Cerebellum (tissue), 5 donors: Measurements from ENCODE around the genes SEC14L4 and PATZ1.

DNA sequence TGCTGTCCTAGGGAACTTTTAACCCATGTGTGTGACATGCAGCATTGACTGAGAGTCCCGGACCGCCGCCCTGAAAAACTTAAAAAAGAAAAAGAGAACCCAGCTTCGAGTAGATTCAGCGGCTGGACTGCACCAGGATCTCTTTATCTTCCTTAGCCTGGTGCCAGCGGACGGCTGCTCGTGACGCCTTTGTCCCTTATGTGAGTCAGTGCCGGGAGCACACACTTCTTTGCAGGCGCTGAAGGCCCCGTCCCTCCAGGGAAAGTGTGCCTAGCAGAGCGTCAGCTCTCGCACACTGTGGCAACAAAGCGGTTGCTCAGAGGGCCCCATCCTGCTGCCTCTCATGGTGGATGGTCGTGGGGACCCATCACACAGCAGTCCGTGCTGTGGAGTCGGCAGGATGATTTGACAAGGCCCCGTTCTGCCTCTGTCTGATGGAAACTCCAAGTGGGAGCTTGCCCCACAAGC, 7.9 kb downstream of the OSM start:
- PRO-cap, 3 experiments = peak in 1 of 3 experiments; most common plus-strand start position 370 of the sequence (in 1)
- RAMPAGE, long total RNA = no peak

DNA sequence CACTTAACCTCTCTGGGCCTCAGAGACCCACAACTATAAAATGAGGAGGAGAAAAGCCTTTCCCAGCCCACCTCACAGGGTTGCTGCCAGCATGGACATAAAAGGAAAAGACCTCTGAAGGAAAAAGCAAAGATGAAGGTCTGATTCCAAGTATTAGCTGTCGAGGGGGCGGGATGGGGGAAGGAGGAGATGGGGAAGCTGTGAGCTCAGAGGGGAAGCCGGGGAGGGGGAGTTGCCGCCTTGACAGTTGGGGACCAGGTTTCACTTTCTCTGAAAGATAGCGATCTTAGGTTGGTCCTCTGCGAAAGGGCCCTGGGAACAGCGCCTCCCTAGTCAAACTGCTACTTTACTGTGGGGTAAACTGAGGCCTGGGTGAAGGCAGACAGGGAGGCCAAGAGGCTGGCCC, 942 bp upstream of the OSM start:
- PRO-cap, 3 experiments = no peak in any of the 3 experiments
- RAMPAGE, long total RNA = no peak

- PRO-cap, 3 experiments = peak in 1 of 3 experiments; most common minus-strand start chr22:30397694 (in 1)
- RAMPAGE, long total RNA = no peak
Measured at GRCh38 chr22:30397263-30398106, 667 bp downstream of the SEC14L2 start.

DNA sequence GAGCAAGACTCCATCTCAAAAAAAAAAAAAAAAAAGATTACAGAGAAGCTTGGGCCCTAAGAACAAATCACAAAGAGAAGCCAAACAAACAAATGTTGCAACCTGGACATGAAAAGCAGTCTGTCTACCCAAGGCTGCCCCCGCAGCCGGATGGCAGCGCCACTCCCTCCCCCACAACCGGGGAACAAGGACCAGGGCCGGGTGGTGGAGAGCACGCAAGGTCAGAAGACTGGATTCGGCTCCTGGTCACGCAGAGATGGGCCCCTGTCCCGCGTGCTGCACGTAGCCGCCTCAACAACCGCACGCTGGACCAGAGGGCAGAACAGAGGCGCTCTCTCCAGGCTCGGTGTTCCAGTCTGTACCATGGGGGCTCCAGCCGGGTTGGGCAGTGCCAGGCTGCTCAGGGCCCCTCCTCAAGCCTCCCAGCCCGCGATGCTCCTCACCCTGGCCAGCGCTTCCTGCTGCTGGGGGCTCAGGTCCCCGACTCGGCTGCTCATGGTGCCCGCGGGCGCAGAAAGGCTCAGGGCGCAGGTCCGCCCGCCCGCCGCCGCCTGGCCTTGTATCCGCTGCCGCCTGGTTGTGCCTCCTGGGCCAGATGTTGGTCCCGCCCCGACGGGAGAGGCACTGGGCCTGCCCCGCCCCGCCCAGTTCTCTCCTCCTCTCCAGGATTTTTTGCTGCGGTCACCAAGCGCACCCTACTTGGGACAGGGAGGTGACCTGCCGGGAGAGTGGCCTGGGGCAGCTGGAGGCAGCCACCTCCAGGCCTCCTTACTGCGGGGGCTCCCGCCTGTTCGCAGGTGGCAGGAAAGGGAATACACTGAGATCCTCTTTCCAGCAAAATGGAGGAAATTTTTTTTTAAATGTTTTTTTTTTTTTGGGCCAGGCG, at the start of gene SEC14L4:
Gene SEC14L4 (minus strand): TSS at position 581 of the 886 bp plus-strand sequence.
- PRO-cap, 3 experiments = no peak in any of the 3 experiments
- RAMPAGE, long total RNA = no peak

- PRO-cap, 3 experiments = no peak in any of the 3 experiments
- RAMPAGE, long total RNA = no peak
Measured at GRCh38 chr22:30565980-30566548, 8.4 kb downstream of the GAL3ST1 start.

DNA sequence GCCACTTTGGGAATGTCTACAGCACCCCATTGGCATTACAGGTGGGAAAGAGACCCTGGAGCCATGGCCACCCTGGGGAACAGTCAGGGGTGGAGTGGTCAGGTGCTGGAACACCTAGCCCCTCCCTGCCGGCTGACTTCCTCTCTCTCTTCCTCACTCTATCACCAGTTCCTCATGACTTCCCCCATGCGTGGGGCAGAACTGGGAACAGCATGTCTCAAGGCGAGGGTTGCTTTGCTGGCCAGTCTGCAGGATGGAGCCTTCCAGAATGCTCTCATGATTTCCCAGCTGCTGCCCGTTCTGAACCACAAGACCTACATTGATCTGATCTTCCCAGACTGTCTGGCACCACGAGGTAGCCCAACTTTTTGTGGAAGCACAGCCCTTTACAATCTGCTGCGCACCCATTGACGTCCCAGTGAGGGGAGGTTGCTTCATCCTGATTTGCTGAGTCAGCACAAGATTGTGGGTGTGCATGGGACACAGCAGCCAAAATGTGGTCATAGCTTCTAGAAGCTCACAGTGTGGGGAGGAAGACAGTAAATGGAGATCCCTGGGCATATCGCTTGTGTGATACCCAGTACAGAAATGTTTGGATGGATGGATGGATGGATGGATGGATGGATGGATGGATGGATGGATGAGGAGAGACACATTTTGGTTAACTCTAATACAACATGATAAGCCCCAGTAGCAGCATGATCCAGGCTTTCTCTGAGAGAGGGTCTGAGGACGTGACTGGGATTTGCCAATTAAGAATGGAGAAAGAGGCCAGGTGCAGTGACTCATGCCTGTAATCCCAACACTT, 8.7 kb downstream of the TCN2 start:
- PRO-cap, 3 experiments = no peak in any of the 3 experiments
- RAMPAGE, long total RNA = no peak

DNA sequence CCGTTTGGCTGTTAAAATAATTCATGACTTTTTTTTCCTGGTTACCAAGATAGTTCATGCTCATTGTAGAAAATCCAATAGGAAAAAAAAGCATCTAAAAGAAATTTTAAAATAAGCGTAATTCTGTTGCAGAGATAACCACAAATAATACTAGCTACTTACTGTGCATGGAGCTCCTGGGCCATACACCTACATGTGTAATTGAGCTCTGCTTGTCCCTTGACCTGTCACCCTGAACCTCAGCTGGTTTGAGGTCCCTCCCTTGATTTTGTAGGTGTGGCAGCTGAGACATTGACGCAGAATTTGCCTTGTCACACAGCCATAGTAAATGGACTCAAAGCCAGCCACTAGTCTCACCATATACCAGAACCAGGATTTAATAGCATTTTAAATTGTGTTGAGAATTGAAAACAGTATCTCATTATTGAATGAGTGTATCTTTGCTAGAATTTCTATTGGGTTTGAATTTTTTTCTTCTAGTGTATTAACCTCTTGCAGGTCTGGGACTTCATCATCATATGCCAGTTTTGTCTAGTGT, 135.2 kb downstream of the MORC2 start:
- PRO-cap, 3 experiments = no peak in any of the 3 experiments
- RAMPAGE, long total RNA = no peak

DNA sequence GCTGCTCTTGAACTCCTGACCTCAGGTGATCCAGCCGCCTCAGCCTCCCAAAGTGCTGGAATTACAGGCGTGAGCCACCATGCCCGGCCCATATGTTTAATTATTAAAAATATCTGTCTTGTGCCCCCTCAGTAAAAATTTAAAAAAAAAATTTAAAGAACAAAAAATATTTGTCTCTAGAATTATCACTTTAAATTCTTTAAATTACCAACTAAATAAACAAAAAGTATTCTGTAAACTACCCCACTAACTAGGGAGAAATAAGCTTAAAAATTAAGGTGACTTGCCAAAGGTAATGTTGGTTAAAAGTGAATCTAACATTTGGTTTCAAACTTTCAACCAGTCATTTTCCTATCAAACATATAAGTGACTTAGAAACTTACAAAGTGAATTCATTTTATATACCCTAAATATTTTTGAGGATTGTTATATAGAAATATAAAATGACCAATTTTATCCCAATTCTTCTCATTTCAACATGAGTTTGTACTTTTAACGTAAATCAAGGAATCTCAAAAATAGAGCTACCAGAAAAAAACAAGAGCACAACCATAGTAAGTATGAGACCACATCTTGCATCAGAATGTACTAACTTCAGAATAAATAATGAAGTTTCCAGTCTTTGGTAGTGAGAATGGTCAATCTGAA, 7.4 kb downstream of the MORC2 start:
- PRO-cap, 3 experiments = no peak in any of the 3 experiments
- RAMPAGE, long total RNA = no peak

- PRO-cap, 3 experiments = no peak in any of the 3 experiments
- RAMPAGE, long total RNA = no peak
Measured at GRCh38 chr22:30971014-30971783, 2.6 kb upstream of the MORC2 start.

- PRO-cap, 3 experiments = no peak in any of the 3 experiments
- RAMPAGE, long total RNA = no peak
Measured at GRCh38 chr22:31036719-31037401, 44.3 kb upstream of the SMTN start.

DNA sequence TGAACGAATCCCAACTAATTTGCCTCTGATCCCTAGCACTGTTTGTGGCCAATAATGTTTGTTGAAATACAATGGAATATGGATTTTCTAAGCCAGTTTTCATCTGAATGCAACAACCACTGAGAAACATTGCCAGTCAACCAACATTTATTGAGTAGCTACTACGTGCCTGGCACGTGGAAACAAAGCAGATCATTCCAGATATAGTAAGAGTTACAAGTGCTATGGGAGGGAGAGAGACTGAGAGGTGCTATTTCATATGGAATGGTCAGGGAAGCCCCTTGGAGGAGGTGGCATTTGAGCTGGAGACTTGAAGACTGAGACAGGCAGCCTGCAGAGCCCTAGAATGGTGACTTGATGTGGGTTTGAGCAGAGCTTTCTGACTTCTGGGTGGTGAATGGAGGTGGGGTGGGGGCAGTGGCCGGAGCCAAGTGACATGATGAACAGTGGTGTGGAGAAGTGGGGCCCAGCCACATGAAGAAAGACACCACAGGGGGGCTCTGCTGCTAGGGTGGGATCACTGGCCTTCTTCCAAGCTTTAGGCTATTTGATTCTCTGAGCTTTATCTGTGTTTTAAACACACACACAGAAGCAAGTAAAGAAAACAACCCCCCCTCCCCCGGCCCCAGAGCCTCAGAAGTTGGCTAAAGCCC, 35.1 kb upstream of the SMTN start:
- PRO-cap, 3 experiments = no peak in any of the 3 experiments
- RAMPAGE, long total RNA = no peak

- PRO-cap, 3 experiments = no peak in any of the 3 experiments
- RAMPAGE, long total RNA = no peak
Measured at GRCh38 chr22:31090139-31090406, 9.0 kb downstream of the SMTN start.

- PRO-cap, 3 experiments = no peak in any of the 3 experiments
- RAMPAGE, long total RNA = no peak
Measured at GRCh38 chr22:31106256-31106658, 1.1 kb downstream of the SELENOM start.

- PRO-cap, 3 experiments = no peak in any of the 3 experiments
- RAMPAGE, long total RNA = no peak
Measured at GRCh38 chr22:31278403-31279728, 13.4 kb downstream of the PIK3IP1 start.

DNA sequence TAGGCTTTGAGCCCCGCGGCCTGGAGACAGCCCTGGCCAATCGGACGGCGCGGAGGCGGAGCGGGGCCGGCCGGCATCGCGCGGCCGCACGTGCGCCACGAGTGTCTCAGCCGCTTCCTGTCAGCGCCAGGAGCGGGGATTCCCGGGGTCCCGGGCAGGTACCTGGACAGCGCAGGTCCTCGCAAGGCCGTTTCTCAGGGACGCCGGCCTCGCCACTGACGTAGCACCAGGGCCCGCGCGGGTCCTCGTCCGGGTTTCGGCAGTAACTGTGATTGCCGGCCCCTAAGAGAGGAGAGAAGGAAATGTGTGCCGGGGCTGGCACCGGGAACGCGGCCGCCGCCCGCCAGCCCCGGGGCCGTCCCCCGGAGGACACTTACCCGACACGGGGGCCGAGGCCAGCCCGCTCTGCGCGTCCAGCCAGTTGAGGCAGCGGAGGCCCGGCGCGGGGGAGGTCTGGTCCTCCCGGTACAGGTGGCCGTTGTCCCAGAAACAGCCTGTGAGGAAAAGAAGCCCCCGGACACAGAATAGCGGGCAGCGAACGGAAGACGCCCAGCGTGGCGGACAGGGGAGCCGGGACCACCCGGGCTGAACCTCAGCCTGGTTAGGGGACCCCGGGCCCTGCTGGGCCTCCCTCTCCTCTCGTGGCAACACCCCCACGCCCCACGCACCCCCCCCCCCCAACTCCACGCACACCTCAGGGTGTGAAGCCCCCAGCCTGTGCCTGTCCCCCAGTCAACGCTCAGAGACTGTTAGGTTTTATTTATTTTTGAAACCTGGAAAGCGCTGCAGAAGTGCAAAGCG, 1.3 kb downstream of the PIK3IP1 start:
- PRO-cap, 3 experiments = peak in 3 of 3 experiments; most common plus-strand start position 104 of the sequence (in 3); most common minus-strand start position 258 of the sequence (in 1)
- RAMPAGE, long total RNA = no peak

DNA sequence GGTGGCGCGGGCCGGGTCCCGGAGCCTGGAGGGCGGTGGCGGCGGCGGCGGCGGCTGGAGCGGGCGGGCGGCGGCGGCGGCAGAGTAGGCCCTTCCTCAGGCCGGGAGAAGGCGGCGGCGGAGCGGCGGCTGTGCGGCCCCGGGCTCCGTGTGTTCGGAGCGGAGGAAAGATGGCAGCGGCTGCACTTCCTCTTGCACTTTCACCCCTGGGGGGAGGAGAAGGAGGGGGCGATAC, at the start of gene PATZ1:
Gene PATZ1 (minus strand): TSS at position 175 of the 235 bp plus-strand sequence.
- PRO-cap, 3 experiments = peak in 3 of 3 experiments; most common minus-strand start position 152 of the sequence (in 1)
- RAMPAGE, long total RNA = no peak

DNA sequence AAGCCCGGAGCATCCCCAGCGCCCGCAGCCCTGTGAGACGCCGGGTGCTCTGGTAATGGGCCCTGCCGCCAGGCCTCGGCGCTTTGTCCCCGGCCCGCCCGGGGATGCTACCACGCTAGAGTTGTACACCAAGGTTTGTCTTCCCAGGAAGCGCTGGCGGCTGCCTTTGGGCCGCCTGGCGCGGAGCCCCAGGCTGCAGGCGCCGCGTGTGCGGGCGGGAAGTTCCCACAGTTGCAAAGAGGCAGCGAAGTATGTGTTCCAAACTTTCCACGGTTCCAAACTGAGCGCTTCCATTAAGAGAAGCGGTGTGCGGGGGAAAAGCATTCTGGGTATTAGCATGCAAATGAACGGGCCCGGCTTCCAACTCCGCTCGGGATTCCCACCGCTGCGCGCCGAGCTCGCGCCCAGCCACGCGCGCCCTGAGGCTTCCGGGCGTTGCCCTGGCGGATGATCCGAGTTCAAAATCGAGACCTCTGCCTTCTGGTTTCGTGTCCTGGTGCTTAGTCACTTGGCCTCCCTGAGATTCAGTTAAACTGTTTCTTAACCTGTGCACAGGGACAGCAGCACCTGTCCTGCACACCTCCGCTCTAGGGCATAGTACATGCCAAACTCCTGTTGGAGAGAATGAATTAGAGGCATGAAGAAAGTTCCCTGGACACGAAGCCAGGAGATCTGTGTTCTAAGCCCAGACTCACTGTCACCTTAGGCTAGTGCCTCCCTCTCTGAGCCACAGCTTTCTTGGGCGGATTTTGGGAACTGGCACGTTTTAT, 1.3 kb upstream of the PATZ1 start:
- PRO-cap, 3 experiments = no peak in any of the 3 experiments
- RAMPAGE, long total RNA = no peak

DNA sequence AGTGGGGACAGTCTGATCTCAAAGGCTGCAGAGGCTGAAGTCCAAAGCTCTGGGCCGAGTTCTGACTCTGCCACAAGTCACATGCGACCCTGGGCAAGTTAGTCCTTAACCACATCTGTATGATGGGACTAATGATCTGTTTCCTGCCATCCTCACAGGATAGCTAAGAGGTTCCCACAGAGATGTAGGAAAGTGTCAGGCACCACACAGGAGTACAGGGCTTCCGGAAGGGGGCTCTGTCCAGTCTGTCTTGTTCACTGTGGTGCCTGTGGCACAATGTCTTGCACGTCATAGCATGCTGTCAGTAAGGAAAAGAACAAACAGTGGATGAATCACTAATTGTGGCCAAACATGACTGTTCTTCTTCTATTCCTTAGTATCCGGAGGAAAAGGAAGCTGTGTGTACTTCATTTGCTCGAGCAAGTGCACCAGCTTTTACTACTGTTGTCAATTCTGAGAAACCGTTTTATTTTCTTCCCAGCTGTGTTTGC, 73.5 kb upstream of the YWHAH start:
- PRO-cap, 3 experiments = no peak in any of the 3 experiments
- RAMPAGE, long total RNA = no peak

DNA sequence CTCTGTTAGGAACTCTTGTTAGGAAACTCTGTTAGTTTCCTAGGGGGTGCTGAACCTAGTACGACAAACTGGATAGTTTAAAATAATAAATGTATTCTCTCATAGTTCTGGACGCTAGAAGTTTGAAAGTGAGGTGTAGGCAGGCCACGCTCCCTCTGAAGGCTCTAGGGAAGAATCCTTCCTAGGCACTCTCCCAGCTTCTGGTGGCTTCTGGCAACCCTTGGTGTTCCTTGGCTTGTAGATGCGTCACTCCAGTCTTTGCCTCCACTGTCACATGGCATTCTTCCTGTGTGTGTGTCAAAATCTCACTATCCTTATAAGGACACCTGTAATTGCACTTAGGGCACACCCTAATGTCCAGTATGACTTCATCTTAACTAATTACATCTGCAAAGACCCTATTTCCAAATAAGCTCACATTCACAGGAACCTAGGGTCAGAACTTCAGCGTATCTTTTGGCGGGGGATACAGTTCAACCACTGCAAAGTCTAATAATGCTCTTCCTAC, 10.2 kb downstream of the YWHAH start:
- PRO-cap, 3 experiments = no peak in any of the 3 experiments
- RAMPAGE, long total RNA = no peak

GRCh38 chr22:31963688-31964516, 19.6 kb downstream of the YWHAH start:
- PRO-cap, 3 experiments = no peak in any of the 3 experiments
- RAMPAGE, long total RNA = no peak